LHCN-M2 (cell line): ENCODE measurements around a stretch of chr15.

DNA sequence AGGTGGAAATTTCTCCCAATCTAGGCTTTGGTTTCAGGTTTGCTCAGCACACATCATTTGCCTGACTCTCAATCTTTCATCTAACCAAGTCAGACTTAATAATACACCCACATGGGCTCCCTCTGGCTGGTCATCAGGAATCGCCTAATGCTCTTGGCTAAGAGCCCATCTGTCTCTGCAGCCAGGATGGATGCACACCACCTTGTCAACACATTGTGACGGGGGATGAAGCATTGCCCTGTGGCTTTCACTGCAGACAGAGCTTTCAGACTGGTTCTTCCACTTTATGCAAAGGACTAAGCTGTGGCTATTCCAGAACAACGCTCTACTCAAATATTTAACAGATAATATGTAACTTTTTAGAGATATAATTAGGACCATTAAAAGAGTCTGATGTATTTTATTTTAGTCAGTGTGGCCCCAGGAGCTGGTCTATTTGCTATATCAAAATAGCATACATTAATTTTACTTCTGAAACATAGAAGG lies 3.1 kb upstream of the HDGFL3 start:
- RAMPAGE, long total RNA: no peak

DNA sequence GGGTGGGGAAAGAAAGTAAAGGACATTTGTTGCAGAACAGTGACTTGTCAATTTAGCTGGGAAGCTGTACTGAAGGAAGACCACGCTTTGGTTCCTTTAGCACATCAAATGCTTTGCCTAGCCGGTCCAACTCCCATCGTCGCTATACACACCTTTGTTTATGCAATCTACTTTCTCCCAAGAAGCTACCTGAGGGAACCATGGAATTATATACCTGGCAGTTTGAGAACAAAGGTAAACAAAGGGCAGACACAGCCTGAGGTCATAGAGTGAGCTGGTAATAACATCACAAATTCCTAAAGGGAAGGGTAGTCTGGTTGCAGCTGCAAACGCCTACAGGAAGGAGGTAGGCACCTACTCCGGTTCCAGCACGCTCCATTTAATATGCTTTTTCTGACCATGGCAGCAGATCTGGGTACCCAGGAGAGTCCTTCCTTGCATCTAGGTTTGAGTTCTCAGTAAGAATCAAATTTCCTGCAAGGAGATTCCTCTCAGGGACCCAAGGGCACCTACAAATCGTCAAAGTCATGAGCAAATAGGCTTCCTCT lies 68.4 kb upstream of the BNC1 start:
- RAMPAGE, long total RNA: no peak

- RAMPAGE, long total RNA: no peak
Observed at GRCh38 chr15:83930407-83931411, 276.8 kb downstream of the ADAMTSL3 start.

GRCh38 chr15:84079725-84080699 lies 155.6 kb upstream of the GOLGA6L4 start:
- RAMPAGE, long total RNA: no peak

DNA sequence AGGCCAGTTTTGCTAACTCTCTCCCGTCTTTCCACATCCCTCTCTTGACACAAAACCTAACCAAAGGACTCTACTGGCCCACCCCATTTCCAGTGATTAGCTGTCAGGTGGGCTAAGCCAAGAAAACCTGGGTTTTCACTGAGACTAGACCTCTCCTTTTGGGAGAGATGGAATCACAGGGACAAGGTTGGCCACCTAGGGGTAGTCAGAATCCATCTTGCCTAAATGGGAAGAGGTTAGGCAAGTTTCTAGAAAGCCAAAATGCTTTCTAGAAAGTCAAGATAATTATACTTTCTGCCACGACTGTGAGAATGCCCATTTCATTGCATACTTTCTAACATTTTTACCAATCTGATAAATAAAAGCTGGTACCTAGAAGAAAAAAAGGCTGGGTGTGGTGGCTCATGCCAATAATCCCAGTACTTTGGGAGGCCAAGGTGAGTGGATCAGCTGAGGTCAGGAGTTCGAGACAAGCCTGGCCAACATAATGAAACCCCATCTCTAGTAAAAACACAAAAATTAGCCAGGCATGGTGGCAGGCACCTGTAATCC lies 34.7 kb upstream of the ZSCAN2 start:
- RAMPAGE, long total RNA: no peak

DNA sequence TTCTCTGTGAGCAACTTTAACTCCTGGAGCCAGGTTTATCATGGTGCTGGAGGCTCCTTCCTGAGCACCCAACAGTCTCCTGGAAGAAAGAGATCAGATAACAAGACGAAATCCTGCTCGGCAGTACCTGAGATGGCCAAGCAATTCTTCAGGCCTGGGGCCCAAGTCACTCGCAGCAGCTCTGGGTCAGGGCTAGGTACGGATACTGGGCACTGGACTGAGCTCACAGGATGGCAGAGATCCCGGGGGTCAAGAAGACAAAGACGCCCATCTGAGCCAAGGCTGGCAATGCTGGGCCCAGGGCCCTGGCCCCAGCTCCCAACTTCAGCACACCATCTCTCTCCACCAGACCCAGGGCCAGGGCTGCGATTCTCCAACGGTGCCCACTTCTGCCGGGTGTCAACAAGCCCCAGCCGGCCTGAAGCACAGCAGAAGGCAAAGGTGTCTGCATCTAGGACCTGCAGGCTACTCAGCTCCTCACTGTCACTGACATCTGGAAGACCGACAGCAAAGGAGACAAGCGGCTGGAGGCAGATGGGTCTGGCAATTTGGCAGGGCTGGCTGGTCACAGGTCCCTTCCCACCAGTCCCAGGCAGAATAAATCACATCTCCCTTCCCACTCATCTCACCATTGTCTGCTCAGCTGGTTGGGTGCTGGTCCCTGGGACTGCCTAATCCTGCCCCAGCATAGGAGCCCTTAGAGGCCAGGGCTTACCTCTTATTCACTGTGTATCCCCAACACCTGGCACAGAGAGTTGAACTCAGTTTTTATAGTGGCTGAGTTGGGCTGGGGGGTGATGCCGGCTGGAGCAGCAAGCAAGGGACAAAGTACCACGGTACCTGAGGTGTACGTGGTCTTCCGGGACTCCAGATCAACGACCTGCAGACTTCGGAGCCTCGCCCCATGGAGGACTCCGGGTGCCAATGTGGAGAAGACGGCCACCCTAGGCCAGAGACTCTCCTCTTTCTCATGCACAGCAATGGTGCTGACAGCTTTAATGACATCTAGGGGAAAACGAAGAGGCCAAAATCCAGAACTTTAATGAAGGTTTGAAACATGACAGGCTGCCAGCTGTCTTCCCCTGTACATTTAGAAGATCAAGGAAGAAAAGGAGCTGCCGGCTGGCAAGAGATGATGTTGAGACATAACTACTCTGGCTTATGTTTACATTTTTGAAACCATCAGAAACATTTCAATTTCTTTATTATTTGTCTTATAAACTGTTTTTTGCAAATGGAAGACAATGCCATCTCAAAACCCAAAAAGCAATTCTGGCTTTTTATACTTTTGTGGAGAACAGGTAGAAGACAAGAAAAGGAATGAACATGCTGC lies 8.3 kb downstream of the WDR73 start:
- RAMPAGE, long total RNA: no peak

- RAMPAGE, long total RNA: no peak
Observed at GRCh38 chr15:84735694-84736139, 12.7 kb upstream of the ZNF592 start.

- RAMPAGE, long total RNA: no peak
Observed at GRCh38 chr15:84740941-84741519, 7.4 kb upstream of the ZNF592 start.

DNA sequence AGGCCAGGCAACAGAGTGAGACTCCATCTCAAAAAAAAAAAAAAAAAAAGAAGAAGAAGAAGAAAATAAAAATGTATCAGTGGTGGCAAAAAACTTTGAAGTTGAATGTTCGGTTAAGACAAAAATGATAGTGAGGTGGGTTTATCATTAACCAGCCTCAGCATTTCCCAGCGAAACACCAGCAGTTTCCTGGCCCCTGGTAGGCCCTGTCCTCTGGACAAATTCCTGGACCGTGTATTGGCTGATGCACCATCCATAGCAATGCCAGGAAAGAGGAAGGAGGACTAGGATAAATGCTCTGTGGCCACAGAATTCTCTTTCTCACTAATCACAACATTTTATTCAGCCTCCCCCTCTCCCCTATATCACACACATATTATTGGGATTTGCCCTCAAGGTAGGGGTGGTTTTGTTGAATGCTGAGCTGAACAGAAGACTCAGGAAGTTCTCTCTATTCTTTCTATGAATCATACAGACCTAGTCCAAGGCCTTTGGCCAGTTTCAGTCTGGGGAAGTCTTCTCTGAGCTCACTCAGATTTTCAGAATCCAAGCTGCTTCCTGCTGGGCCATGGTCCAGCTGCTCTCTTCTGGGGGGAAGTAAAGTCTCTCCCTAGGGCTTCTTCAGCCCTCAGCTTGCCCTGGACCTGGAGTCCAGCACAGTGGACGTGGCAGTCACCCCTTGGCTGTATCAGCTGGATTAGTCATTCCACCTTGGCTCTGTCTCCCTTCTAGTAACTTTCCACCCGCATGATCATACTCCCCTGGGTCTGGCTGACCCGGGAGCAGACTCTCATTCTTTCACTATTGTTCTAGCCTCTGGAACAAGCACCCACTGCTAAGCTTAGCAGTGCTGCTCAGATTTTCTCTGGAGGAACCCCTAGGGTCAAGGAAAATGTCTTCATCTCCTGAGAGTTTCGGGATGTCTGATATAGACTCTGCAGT lies 27.6 kb downstream of the SLC28A1 start:
- RAMPAGE, long total RNA: no peak

DNA sequence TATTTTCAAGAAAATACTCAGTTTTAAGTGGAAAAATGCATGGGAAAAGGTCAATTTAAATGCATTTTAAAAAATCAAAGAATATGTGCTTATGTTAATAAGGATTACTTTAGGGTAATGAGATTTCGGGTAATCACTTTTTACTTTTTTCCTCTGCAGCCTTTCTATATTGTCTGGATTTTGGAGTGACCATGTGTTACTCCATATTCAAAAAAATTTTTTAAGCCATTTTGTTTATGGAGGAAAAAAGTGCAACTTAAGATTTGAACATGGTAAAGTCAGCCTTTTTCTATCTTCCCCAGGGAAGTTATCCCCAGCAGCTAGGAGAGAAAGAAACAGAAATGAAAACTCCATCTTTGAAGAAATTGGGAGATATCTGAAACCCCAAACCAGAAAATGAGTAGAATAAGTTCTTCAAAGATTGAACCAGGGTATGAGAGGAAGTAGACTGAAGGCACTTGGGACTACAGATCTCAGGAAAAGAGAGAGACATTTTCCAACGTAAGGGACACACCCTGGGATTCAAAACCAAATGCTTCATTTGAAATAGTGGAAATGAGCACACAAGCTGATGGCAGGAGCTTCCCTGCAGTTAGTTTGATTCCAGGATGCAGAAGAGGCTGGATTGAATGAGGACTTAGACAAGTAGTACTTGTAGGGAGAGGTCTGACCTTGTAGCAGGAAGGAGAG lies 51.2 kb downstream of the PDE8A start:
- RAMPAGE, long total RNA: no peak

- RAMPAGE, long total RNA: no peak
Observed at GRCh38 chr15:85090824-85091869, 109.5 kb downstream of the PDE8A start.

GRCh38 chr15:85092970-85093593 lies 111.4 kb downstream of the PDE8A start:
- RAMPAGE, long total RNA: no peak

GRCh38 chr15:85099810-85100454 lies 118.3 kb downstream of the PDE8A start:
- RAMPAGE, long total RNA: no peak

- RAMPAGE, long total RNA: no peak
Observed at GRCh38 chr15:85103596-85104364, 122.1 kb downstream of the PDE8A start.

DNA sequence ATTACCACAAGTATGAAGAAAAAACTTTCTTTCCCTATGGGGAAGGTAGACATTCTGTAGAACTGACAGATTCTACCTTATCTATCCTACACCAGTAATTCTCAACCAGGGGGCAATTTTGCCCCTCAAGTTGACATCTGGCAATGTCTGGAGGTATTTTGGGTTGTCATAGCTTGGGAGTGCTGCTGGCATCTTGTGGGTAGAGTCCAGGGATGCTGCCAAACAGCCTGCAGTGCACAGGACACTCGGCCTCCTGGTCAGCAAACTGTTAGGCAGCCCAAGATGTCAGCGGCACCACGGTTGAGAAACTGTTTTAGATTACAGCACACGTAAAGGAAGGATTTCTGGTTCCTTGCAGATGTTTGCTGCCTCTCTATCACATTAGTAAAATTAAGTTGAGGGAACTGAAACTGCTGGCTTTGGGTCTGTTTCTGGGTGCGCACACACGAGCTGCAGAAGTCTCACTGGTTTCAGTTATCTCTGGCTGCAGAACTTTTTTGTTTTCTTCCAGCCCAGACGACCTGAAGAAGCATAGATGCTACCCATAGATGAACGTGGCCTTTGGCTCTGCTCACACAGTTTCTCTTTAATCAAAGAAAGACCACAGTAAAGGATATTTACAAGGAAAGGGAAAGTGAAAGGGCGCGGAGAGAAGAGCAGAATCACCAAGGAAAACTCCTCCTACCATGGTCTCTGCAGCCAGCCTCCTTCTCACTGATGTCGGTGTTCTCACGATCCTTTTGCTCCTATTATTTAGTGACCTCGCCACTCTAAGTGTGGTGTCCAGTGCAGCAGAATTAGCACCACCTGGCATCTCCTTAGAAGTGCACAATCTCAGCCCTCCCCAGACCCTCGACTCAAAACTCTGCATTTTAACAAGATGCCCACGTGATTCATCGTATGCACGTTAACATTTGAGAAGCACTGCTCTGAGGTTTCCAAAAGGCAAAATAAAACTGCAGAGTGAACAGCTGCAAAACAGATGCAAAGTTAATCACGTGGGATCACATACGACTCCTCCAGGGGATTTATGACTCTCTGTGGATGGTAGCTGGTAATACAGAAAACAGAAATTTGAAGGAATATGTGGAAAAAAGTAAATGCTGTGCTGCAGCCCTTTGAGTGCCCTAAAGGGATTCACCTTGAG lies 50.6 kb upstream of the AKAP13 start:
- RAMPAGE, long total RNA: start-site peak on the minus strand centred at position 842 of the sequence, 12 bp wide, 6 reads

- RAMPAGE, long total RNA: no peak
Observed at GRCh38 chr15:85382326-85382824, 2.0 kb downstream of the AKAP13 start.

GRCh38 chr15:85414883-85415535 lies 34.6 kb downstream of the AKAP13 start:
- RAMPAGE, long total RNA: no peak

DNA sequence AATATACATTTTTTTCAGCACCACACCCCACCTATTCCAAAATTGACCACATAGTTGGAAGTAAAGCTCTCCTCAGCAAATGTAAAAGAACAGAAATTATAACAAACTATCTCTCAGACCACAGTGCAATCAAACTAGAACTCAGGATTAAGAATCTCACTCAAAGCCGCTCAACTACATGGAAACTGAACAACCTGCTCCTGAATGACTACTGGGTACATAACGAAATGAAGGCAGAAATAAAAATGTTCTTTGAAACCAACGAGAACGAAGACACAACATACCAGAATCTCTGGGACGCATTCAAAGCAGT lies 56.1 kb downstream of the AKAP13 start:
- RAMPAGE, long total RNA: no peak

DNA sequence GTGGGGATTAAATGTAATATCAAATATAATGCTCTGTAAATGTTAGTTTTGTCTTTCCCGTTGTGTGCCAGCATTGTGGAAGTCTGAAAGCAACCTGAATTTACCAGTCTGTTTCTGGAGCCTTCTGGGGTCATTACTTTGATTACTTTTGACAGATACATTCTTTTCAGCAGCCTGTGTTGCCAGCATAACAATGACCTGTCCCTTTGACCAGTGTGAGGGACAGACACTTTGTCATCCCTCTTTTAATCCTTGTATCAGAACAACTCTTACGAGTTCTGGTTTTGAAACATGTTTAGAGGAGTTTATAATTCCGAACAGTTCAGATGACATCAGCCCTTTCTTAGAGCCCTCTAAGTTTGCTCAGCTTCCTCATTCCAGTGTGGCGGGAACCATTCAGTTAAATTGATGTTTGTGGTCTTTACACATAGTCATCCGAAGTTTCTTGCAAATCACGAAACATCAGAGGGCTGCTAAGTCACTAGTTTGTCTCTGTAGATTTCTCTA lies 102.4 kb downstream of the AKAP13 start:
- RAMPAGE, long total RNA: no peak

GRCh38 chr15:85527867-85528381 lies 147.5 kb downstream of the AKAP13 start:
- RAMPAGE, long total RNA: no peak